Temporal lobe (tissue), 2 donors: ENCODE measurements around the genes SLC1A2, TRAF6 and RAG1.

GRCh38 chr11:35013236-35014454 is 97.2 kb downstream of the PDHX start:
- RAMPAGE, long total RNA, result no peak

DNA sequence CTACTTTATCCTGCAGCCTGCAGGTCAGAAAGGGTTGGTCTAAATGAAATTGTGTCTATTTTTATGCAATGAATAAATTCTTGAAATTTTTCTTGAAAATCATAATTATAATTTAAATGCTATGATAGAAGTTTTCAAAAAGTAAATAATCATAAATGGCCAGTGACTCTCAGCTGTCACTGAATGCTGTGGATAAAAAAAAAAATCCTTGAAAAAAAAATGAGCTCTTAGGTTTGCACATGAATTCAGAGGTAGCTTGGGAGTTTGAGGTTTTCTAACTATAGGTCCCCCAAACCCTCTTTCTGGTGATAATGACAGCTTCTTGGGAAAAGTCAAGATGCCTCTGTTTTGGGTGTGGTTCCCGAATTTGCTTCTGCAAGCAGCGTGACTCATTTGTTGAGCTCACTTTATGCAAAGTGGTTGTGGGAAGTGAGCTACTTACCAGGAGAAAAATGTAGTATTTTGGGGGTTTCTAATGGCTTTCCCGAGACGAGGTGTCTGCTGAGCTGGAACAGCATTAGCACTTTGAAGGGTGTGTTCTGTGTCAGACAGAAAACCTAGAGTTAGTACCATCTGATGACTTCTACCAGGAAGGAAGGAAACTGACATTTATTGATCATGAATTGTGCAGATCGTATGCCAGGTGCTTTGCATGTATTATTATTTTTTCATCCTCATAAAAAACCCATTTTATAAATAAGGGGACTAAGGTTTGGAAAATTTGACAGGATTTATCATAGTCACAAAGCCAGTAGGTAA is 109.1 kb upstream of the CD44 start:
- RAMPAGE, long total RNA, result no peak

DNA sequence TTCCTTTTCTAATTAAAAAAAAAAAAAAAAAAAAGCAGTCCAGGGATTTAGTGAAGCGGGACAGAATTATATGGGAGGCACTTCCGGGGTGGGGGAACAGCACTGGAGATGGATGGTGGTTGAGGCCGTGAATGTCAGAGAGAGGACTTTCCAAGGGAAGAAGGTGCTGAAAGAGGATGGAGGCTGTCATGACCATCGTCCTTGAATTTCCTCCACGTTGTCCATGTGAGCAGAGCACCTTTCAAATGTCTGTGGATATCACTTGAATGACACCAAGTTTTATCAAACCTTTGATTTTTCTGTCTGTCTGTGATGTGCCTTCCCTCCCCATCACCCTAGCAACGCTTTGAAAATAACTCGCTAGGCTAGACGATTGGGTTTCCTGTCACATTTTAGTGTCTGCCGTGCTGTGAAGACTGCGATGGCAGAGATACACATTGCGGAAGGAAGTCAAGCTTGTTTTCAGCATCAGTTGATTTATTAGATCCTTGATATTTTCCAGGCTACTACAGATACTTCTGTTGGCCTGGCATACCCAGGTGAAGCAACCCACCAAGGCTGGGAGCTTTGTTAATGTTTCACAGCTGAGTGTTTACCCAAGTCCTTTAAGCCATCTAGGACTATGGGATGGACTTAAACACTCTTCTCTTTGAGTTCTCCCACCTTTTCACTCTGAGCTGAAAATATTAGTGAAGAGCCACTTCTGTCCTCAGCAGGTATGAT is 93.8 kb upstream of the CD44 start:
- RAMPAGE, long total RNA, result no peak

DNA sequence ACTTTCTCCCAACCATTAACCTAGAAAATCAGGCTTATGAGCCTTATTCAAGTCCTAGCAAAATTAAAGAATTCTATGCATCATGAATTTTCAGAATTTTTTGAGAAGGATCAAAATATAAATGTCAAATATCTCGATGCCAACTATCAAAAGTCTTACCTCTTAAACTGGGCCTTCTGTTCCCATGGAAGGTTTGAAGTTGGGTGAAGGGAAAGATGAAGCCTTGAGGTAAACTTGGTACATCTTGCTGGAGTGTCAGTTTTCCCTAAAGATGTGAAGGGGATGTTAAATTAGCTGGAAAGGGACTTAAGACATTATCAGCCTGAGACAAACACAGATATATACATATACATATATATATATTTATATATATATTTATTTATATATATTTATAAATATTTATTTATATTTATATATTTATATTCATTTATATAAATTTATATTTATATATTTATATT is 42.4 kb downstream of the CD44 start:
- RAMPAGE, long total RNA, result no peak

DNA sequence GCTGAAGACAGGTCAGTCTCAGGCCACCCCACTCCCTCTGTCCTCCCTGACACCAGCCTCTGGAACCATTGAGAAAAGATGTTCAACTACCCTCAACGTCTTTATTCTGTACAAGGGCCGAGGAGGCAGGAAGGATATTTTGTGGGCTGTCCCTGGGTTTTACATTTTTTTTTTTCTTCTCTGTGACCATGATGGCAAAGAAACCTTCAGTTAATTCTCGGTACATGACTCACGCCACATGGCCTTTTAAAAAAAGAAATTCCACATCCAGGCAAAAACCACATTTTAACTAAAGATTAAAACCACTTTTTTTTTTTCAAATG is 130.3 kb downstream of the SLC1A2 start:
- RAMPAGE, long total RNA, result no peak

GRCh38 chr11:35418834-35419876 is at the start of gene SLC1A2:
Gene SLC1A2, minus strand, starts transcription at chr11:35419558.
- RAMPAGE, long total RNA, result no peak

DNA sequence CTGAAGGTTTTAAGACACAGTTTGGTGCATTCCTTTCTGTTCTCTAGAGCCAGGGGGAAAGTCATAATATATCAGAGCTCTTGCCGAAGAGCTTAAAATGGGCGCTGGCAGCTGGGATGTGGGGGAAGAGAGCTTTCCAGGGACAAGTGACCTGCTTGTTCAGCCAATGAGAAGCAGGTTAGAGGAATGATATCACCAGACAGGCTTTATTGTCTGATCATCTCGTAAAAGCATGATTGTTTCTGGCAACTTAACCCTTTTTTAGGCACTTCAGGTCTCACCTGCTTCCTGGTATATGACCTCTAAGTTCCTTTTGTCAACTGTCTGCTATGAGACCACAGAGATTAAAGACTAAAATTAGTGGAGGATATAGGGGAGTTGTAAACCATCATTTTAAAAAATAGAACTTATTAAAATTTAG is 20.3 kb downstream of the TRIM44 start:
- RAMPAGE, long total RNA, result no peak

- RAMPAGE, long total RNA, result no peak
Observed at GRCh38 chr11:36375150-36375844, 79.2 kb downstream of the PRR5L start.

DNA sequence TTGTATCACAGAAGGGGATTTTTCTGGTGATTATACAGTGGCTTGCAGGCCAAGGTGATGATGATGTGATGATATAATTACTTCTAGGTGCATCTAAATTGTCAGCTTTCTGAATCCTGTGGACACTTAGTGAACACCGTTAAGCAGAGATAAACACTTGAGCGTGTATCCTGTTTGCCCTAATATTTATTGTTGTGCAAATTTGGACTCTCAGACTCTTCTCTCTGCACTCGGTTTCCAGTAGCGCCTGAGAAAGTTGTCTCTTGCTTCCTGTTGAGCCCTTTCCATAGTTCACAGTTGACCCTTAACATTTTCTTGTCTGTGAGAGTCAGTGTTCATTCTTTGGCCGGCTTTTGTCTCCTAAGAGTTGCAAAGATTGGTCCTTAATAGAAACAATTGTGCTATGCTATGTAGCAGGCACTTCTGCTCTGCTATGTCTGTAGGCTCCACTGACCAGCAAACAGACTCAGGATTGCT is 89.3 kb downstream of the PRR5L start:
- RAMPAGE, long total RNA, result no peak

GRCh38 chr11:36453636-36454030 is 56.4 kb downstream of the TRAF6 start:
- RAMPAGE, long total RNA, result no peak

DNA sequence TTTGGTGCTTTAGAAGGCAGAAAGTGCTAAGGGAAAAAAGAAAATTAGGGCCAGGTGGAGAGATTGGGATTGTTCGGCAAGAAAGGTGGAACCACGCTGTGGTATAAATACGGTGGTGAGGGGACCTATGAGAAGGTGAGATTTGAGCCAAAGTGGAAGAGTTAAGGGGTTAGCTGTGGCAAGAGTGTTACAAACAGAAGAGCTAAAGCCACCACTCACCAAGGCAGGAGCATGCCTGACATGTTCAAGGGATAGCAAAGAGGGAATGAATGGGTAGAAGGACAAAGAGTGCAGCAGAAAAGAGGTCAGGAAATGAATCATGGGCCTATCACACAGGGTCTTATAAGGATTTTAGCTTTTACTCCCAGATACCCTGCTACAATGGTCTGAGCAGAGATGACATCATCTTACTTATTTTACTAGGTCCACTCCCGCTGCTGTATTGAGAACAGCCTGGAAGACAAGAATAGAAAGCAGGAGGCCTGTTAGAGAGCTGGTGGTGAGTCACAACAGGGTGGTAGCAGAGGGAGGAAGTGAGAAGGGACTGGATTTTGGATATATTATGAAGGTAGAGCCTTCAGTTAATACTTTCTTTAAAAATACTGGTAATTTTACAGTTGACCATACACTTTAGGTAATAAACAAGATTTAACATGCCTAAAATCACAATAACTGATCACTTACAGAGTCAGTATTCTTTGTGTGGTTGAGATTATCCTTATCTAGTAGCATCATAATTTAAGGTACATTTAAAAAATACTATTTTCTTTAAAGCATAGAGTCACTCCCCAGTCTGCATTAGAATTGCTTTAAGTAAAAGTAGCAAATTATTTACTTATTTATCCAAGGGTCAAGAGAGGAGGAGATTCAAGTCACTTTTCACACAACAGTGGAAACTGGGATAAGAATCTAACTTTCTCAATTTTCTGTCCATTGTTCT is 9.6 kb downstream of the TRAF6 start:
- RAMPAGE, long total RNA, result no peak

DNA sequence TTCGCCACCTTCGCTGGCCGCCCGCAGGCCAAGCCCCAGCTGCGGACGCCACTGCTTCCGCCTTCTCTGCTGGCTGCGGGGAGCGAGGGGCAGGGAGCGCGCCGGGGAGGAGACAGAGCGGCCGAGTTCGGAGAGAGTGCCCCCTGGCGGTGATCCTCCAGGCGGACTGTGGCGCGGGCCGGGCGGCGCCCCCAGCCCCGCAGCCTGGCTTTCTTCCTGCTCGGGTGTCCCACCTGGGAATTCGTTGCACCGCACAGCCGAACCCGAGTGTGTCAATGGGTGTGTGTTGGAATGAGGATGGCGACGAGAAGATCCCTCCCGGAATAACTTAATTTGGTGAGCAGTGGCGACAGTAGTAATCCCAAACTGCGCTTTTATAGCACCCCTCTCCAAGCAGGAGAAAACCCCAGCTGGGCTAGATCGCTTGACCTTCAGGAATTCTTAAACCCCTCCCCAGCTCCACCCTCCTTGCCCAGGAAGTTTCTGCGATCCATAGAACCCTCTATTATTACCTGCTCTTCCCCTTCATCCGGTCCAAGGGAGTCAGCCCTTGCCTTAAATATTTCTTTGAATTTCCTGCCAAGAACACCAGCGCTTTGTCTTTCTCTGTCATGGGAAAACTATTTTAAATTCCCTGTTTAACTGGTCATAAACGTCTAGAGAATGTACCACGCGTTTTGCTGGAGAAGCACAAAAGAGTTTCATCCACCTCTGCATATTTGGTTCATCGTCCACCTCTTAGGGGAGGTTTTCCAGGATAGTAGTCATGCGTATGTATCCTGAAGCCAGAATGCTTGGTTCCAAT is at the start of gene TRAF6:
TSS of gene TRAF6 (minus strand) at position 71 of the 805 bp plus-strand sequence.
- RAMPAGE, long total RNA, result start-site peak on the minus strand centred at position 51 of the sequence, 42 bp wide, 273 and 41 reads in 2 replicates

GRCh38 chr11:36567742-36568212 is at the start of gene RAG1:
Gene RAG1, plus strand, starts transcription at chr11:36568007.
- RAMPAGE, long total RNA, result no peak

GRCh38 chr11:40280919-40281277 is 1178.6 kb downstream of the LRRC4C start:
- RAMPAGE, long total RNA, result no peak

- RAMPAGE, long total RNA, result no peak
Observed at GRCh38 chr11:41971465-41971869, 512.0 kb upstream of the LRRC4C start.

DNA sequence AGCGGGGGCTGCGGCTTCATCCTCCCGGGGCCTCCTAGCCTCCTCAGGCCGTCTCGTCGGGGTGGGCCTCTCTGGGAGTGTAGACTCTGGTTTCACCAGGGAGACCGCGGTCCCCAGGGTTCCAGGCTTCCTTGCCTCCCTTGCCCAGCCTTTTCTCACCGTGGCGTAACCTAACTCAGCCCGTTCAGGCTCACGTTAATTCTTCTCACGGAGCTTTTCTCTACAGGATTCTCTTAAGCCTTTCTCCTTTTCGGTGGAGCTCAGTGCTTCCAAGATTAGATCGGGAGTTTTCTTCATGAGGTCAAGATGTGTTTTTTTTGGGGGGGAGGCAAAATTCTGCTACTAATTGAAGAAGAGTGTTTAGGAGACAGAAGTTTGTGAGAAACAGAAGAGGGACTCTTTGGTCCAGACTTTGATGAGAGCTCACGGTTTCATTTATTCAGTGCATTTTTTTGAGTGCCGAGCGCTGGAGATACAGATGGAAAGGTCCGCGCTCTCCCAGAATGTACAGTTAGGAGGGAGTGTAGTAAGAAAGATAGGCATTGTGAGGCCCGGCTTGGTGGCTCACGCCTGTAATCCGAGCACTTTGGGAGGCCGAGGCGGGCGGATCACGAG is 590 bp downstream of the API5 start:
- RAMPAGE, long total RNA, result no peak

DNA sequence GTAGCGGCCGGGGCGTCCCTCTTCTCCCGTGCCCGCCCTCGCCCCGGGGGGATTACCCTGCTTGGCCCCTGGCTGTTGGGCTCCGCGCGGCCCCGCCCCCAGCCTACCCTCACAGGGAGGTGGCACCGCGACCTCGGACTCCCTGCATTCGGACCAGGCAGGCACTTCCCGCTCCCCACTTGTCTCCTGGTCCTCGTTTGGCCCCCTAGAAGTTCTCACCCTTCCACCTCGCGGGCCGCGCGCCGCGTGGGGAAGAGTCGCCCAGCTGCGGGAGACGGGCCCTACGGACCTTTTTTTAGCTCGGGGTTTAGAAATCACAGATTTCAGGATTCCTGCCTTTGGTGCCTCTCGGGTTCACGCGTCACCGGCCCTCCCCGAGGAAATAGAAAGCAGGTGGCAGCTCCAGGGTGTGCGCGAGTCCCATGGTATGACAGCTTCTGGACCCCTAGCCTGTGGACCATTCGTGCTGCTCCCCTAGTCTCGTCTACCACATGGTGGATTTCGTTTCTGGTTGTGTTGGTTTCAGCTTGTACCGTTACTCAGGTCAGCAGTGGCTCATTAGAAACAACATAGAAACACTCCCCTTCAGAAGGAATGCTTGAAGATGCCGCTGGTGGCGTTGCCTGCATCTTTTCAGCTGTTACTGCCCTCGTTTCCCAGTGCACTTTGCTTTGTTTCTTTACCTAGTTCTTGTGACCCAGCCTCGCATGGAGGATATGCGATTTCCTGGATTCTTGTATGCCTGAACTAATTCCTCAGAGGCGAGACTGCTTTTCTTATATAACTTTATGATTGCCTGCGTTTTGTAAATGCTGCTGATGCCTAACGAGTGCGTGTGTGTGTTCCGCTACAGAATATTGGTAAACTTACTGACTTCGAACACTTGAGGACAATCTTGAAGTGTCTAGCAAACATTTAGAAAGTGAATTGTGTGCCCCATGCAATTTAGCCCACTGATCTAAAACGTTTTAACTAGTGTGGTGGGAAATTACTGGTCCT is 693 bp downstream of the TTC17 start:
- RAMPAGE, long total RNA, result no peak

DNA sequence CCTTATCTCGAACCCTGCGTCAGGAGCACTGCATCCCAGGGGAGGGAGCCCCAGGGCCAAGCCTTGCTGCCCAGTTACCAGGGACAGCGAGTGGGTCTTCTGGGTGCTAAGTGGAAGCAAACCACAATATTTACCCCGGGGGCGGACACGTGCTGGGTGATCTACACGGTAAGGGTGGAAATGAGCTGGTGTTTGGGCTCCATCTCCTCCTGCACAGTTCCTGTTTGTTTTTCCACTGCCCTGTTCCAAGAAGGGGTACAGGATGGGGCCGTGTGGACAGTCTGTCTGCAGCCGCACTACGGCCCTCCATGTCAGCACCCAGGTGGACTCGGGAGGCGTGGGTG is 133.6 kb upstream of the HSD17B12 start:
- RAMPAGE, long total RNA, result no peak

- RAMPAGE, long total RNA, result no peak
Observed at GRCh38 chr11:43556484-43557199, 123.9 kb upstream of the HSD17B12 start.

GRCh38 chr11:43736058-43736695 is 55.6 kb downstream of the HSD17B12 start:
- RAMPAGE, long total RNA, result no peak